GM23248 (cell line): ENCODE measurements around the genes KLHL29 and MFSD2B.

GRCh38 chr2:20648221-20648593, 2.7 kb downstream of the HS1BP3 start:
- RAMPAGE, long total RNA = no peak

- RAMPAGE, long total RNA = no peak
These were observed 3.3 kb downstream of the APOB start for GRCh38 chr2:21040309-21041303.

GRCh38 chr2:21270204-21271032, 146.7 kb downstream of the TDRD15 start:
- RAMPAGE, long total RNA = no peak

GRCh38 chr2:21423292-21423660, 299.5 kb downstream of the TDRD15 start:
- RAMPAGE, long total RNA = no peak

- RAMPAGE, long total RNA = no peak
These were observed 479.9 kb downstream of the TDRD15 start for GRCh38 chr2:21603775-21604030.

- RAMPAGE, long total RNA = no peak
These were observed 257.6 kb upstream of the KLHL29 start for GRCh38 chr2:23127249-23127927.

DNA sequence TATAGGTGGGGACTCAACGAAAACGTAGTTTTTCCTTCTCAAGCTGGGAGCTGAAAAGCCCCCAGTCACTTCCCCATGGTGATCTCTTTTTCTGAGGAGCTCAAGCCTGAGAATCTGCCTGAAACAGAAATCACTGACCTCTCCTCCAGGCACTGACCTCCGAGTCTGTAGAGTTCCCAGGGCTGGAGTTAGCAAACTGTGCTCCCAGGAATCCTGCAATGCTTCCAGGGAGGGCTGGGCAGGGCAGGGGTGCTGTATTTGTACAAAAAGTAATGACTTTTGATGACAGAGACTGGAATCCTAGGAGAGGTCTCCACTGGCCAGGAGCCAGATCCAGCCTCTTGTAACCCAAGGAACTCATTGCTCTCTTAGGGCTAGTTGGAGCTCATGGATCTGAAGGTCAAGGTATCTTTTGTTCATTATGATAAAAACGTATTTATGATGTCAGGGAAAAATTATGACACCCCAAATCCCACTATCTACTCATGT, 137.7 kb upstream of the KLHL29 start:
- RAMPAGE, long total RNA = no peak

GRCh38 chr2:23384957-23385732, at the start of gene KLHL29:
TSS of gene KLHL29 (plus strand) at chr2:23385179.
- RAMPAGE, long total RNA = no peak

- RAMPAGE, long total RNA = no peak
These were observed 853 bp downstream of the KLHL29 start for GRCh38 chr2:23385733-23386330.

DNA sequence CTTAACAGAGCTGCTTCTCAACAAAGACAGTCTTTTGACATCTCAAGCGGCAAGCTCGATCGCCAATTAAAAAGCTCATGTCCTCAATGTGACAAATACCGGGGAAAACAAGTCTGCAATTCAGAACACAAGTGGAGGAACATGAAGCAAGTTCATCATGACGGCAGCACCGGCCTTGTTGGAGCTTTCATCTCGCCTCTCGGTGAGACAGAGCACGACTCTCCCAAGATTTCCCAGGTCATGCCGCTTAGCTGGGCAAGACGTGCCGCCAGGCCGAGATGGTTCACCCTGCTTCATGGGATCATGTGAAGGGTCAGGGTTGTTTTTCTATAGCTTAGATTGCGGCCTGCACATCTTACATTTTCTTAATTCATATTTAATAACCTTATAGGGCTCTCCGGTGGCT, 65.0 kb downstream of the KLHL29 start:
- RAMPAGE, long total RNA = no peak

DNA sequence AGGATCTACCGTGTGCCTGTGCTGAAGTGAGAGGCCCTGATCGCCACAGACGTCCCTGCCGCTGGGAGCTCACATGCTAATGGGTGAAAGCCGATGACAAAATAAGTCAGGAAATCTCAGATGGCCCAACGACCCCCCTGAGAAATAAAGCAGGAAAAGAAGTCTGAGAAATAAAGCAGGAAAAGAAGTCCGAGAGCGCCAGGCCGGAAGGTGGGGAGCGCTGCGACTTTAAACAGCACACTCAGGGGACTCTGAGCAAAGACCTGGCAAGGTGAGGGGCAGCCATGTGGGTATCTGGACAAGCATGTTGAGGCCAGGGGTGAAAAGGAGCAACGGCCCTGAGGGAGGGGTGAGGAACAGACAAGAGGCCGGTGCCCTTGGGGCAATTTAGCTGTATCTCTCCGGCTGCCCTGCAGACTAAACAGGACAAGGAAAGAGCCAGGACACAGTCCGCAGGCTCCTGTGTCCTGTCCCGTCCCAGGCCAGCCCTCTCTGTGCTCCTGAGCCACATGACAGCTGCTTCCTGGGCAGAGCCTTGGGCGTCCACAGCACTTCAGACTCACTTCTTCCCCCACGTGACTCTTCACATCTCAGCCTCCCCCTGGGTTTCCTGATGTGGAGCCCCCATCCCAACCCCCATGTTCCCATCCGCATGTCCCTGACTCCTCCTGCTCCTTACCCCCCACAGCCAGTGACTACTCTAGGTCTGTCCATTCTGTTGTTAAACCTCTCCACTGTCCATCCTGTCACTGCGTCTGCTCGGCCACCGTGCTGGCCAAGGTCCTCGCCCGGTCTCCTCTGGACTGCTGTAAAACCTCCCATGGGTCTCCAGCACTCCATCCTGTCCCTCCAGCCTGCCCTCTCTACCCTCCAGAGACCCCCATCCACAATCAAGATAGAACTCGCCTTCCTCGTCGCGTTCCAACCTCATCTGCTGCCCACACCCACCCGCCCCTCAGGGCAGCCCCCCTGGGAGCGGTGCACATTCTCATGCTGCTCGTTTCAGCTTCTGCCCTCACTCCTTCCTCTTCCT, 206.2 kb downstream of the KLHL29 start:
- RAMPAGE, long total RNA = no peak

- RAMPAGE, long total RNA = no peak
These were observed 193.7 kb downstream of the ATAD2B start for GRCh38 chr2:23732881-23733904.

DNA sequence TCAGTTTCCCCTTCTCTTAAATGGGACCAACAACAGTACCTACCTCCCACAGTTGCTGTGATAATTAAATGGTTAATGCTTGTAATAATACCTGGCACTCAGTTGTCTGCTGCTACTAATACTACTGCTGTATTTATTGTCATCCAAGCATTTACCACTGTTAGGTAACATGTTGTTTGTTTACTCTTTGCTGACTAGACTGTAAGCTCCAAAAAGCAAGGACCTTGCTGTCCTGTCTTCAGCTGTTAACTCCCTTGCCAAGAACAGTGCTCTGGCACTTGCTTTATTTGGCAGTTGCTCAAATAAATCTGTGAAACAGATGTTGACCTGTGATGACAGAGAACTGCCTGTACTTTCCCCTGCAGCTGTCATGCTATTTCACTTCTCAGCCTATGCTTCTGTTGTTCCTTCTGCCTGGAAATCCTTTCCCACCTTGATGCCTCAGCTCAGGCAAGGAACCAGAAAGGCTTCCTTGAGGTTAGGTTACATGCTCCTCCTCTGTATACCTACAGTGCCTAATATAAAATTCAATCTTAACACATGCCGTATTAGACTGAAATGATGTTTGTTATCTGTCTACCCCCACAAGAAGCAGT, 181.2 kb downstream of the ATAD2B start:
- RAMPAGE, long total RNA = no peak

DNA sequence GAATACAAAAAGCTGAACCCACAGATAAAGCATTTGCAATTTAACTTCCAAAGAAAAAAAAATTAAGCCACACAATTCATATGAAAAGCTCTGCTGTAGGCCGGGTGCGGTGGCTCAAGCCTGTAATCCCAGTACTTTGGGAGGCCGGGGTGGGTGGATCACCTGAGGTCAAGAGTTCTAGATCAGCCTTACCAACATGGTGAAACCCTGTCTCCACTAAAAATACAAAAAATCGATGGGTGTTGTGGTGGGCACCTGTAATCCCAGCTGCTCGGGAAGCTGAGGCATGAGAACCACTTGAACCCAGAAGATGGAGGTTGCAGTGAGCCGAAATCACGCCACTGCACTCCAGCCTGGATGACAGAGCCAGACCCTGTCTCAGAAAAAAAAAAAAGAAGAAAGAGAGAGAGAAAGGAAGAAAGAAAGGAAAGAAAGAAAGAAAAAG, 895 bp upstream of the ATAD2B start:
- RAMPAGE, long total RNA = no peak

DNA sequence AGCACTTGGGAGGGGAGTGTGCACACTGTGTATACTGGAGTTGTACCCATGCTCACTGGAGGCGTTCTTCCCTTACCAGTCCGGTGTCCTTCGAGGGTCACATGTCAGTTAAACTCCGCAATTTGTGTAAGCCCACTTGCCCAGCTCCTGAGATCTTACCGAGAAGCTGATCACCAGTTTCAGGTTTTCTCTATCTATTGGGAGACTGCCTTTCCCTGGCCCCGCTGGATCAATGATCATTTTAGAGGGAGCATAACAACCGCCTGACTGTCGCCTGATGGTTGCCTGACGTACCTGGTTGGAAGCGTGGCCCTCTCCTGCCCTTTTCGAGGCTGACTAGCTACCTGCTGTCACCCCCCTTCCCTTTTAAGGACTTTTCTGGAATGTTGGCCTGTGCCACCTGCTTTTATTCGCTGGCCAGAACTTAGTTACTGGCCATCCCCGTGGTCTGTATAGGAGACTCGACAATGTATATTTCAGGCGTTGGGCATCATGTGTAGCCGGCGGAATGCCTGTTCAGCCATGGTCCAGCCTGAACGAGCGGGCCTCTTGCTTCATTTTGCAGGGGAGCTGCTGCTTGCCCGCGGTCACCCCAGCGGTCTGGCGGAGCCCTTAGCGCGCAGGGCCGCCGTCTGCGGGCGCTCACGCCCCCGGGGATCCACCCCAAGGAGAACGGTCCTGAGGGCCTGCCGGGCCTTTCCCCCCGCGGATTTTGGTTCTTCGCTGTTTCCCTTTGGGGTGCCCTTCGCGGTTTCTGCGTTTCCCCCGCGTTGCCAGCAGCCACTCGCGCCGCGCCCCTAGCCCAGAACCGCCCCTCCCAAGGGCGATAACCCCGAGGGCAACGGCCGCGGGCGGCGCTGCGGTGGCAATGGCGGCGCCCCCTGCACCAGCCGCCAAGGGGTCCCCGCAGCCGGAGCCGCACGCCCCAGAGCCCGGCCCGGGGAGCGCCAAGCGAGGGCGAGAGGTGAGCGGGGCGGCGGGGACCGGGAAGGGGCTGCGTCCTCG, at the start of gene MFSD2B:
MFSD2B (plus strand) TSS at position 857 of the 1,005 bp plus-strand sequence.
- RAMPAGE, long total RNA = no peak

DNA sequence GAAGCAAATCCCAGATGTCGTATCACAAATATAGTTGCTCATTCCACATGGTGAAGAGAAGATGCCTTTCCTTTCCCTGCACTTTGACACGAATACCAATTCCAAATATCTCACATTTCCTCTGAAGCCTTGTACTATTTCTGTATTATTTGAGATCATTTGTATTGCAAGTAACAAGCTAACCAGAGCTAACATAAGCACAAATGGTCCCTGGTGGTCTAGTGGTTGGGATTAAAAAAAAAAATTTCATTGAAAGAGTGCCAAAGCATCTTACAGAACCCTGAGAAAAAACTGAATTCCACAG, 3.7 kb upstream of the FAM228A start:
- RAMPAGE, long total RNA = no peak

DNA sequence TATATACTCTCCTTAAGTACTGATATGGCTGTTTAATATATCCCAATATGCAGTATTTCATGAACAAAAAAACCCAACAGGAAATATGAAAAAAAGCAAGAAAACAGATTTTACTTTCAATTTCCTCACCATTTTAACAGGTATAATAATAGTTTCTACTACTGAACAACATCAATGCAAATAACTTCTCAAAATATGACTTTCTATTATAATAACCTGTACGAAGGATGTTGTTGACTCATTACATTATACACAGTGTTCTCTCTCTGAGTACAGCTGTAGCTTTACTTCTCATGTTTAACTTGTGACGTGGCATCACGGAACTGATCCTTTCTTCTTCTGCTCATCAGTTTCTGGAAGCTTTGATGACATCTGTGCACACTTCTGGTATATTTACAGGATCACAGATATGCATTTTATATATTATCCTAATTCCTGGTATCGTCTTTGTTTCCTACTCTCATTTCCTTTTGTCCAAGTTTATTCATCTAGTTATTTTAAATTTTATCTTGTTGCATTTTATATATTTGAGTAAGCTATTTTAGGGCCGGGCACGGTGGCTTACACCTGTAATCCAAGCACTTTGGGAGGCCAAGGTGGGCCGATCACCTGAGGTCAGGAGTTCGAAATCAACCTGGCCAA, 40.1 kb downstream of the FAM228A start:
- RAMPAGE, long total RNA = no peak

DNA sequence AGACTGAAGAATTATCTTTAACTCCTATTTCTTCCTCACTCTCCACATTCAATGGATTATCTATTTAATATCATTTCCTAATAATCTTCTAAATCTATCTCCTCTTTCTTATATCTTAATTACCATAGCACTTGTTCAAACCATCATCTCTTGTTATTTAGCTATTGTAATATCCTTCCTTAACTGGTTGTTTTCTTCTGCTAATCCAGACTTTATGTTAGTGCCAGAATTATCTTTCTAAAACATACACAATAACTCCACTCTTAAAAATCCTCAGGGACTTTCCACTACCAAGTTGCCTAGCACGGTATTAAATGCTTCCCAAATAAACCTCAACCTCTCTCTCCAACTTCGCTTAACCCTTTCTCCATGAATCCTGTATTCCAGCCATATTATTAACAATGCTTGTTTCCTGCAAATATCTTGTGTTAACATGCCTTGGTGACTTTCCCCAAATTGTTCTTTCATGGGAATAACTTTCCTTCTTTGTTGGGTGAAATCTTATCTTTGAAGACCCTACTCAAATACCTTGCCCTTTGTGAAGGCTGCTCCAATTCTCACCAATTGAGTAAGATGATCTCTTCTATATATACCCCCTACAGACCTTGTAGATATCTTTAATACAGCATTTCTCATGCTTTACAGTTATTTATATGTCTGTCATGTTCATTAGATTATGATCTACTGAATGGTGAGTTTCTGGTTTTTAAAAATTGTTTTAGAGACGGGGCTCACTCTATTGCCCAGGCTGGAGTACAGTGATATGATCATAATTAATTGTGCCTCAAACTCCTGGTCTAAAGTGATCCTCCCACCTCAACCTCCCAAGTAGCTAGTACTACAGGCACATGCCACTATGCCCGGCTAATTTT, 84.6 kb downstream of the FAM228A start:
- RAMPAGE, long total RNA = no peak

DNA sequence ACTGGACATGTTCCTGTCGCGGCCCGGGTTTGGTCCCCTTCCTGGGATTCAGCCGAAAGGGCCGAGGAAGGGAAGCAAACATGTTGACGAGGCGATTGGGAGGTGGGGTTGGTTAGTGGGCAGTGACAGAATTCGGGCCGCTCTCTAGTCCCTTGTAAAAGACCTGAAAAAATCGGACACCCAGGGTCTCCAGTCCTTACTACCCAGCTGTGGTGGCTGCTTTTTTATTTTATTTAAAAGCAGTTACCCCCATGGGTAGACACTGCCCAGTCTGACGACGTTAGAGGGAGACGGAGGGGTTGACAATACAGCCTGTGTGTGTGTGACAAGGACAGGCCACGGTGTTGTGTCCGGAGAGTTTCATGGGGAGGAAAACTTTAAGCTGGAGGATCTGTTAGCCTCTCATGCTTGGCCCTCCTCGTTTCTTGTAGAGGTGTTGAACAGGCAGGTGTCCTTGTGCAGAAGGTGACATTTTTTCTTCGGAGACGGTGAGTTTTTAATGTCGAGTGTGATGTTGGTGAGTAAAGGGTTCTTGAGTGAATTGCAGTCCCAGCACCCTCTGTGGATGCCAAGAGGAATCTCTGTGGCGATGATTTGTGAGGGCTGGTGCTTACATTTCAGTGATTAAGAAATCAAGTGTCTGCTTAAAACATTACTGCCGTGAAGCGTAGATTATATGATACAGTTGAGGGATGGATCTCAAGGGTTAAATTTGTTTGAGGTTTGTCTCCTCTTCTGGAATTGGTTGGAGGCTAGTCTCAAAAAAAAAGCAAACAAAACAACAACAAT, 1.3 kb downstream of the NCOA1 start:
- RAMPAGE, long total RNA = no peak

GRCh38 chr2:24598155-24598632, 107.1 kb downstream of the NCOA1 start:
- RAMPAGE, long total RNA = no peak